T47D (cell line): Measurements from ENCODE around the gene CCDC102A.

DNA sequence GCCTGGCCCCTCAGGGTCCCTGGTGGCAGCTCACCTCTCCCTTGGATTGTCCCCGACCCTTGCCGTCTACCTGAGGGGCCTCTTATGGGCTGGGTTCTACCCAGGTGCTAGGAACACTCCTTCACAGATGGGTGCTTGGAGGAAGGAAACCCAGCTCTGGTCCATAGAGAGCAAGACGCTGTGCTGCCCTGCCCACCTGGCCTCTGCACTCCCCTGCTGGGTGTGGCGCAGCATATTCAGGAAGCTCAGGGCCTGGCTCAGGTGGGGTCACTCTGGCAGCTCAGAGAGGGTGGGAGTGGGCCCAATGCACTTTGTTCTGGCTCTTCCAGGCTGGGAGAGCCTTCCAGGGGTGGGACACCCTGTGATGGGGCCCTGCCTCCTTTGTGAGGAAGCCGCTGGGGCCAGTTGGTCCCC, 12.2 kb downstream of the CX3CL1 start:
- RRBS = no CpG with 5 or more reads among the region's 5 CpGs

DNA sequence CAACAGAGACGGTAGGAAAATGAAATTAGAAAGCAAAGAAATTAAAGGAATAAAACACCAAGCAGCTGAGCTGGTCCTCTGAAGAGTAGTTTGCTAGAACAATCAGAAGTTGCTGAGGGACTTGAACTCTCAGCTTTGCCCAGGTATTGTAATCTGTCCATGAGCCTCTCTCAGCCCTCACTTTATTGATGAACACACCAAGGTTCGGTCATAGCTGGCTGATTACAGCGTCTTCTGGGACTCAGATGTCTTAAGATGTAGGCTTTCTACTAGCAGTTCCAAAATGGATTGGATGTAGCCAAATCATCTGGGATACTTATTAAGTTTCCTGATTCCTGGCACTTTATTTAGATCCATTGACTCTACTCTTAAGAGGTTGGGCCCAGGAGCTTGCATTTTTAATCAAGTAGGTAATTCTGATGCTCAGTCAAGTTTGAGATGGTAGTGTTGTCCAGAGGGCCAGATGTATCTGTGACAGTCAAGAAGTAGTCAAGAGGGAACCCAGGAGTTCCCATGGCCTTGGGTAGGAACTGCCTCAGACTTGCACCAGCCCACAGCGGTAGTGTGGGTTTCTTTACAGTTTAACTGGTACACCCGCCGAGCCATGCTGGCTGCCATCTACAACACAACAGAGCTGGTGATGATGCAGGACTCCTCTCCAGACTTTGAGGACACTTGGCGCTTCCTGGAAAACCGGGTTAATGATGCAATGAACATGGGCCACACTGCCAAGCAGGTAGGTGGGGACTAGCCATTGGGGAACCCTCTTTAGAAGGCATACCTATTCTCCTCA, 3.3 kb upstream of the POLR2C start:
- RRBS = no CpG with 5 or more reads among the region's 8 CpGs

- RRBS = no CpG with 5 or more reads among the region's 1 CpG
These were observed 1.5 kb upstream of the POLR2C start for GRCh38 chr16:57461037-57461236.

- RRBS = no CpG with 5 or more reads among the region's 22 CpGs
These were observed 10.6 kb downstream of the CCDC102A start for GRCh38 chr16:57525579-57526409.

DNA sequence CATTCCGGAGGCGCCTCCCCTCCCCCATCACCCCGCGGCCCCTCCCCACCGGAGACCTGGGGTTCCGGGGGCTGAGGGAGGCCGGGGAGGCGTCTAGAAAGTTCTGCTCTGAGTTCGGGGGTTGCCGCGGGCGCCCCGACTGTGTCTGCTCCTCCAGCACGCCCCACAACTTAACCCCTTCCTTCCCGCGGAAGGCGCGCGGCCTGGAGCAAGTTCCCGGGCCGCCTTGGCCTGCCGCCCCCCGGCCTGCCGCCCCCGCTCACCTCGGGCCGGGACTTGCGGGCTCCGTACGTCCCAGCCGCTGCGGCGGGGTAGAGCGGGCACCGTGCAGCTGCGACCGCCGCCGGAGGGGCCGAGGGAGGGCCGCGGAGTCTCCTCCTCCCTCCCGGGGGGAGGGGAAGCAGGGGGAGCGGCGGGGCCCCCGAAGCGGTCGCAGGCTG, at the start of gene CCDC102A:
TSS of gene CCDC102A (minus strand) at position 335 of the 440 bp plus-strand sequence.
- RRBS = 2% methylated on average over 25 of the region's 48 CpGs

DNA sequence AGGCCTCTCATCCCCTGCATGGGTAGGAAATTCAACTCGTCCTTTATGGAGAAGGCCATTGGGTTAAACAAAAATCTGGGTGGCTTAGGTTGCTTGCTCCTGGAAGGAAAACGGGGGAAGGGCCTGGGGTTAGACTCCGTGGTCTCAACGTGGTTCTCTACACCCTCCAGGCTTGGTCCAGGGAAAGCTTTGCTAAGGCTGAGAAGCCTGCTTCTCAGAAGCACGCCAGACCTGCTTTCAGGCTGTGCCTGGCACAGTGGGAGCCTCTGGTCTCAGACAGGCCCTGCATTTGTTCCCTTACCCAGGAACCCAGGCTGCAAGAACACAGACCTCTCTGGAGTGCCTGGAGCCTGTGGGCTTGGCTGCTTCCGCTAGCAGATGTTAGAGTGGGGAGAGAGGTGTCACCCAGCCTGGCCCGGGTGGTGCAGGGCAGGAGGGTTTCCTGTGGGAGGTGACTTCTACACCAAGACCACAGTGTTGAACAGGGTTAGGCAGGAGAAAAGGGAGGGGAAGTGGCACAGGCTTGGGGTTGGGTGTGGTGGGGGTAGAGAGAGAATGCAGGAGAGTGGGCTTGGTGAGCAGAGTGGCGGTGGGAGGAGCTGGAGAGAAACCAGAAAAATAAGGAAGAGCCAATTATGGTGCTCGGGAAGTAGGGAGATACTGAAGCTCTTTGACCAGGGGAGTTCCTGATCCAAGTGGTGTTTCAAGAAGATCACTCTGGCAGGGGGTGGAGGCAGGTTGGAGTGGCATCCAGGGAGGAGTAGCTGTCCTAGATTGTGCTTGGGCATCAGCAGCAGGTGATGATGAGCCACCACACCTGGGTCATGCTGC, 35.8 kb upstream of the ADGRG1 start:
- RRBS = no CpG with 5 or more reads among the region's 9 CpGs

DNA sequence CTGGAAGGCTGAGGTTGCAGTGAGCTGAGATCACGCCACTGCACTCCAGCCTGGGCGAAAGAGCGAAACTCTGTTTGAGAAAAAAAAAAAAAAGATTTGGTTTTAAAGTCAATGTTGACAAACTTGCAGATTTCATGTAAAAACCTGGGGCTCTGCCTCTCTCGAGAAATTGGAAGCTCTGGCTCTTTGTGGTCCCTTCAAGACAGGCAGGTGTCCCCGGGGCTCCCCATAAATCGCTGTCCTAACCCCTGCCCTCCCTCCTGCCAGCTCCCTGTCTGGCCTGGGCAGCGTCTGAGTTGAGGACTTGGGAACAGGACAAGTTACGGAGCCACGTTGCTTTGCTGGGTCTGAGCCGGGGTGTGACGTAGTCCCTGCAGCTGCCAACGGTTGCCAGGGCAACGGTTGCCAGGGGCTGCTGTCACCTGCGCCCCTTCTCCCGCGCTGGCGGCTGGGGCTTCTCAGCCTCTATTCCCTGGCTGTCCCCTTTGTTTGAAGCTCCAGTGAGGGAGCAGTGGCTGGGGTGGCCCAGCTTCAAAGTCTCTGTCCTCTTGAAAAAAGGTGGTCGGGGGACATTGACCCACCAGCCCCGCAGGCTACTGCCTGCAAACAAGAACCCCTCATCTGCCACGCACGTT, 10.7 kb downstream of the ADGRG1 start:
- RRBS = no CpG with 5 or more reads among the region's 21 CpGs

DNA sequence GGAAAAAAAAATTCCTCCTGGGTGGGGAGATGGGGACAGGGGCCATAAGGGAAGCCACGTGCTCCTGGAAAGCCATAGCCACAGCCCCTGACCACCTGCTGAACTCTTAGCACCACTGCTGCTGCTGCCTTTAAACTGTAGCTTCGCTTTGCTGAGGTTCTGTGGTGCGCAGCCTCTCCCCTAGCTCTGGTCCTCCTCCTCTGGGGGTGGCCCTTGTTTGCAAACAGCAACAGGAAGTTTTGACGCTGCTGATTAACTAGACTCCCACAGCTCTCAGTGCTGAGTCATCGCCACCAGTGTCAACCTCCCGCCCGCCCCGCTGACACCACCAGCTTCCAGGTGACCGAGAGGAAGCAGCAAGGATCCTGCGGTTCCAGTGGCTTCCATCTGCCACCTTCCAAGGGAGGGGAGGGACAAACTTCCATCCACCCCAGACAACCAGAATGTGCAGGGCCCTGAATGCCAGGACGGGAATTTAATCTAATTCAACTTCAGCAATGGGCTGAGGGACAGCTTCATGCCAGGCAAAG, 8.0 kb upstream of the KIFC3 start:
- RRBS = no CpG with 5 or more reads among the region's 11 CpGs

- RRBS = 13% methylated on average over 2 of the region's 6 CpGs
These were observed 61.2 kb upstream of the KIFC3 start for GRCh38 chr16:57863309-57864053.

DNA sequence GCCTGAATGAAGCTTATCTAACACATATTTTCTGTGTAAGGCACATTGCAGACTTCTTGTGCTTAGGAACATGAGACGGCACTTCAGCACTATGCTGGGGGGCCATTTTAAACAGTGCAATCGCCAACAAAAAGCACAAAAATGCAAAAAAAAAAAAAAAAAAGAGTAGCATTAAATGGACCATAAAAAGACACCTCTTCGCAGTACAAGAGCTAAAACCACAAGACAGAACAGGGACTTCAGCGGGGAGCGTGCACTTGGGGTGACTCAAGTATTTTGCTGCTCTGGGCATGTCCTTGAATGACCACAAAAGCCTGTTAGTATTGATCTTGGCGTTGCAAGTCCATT, 79.0 kb downstream of the CNGB1 start:
- RRBS = no CpG with 5 or more reads among the region's 6 CpGs

DNA sequence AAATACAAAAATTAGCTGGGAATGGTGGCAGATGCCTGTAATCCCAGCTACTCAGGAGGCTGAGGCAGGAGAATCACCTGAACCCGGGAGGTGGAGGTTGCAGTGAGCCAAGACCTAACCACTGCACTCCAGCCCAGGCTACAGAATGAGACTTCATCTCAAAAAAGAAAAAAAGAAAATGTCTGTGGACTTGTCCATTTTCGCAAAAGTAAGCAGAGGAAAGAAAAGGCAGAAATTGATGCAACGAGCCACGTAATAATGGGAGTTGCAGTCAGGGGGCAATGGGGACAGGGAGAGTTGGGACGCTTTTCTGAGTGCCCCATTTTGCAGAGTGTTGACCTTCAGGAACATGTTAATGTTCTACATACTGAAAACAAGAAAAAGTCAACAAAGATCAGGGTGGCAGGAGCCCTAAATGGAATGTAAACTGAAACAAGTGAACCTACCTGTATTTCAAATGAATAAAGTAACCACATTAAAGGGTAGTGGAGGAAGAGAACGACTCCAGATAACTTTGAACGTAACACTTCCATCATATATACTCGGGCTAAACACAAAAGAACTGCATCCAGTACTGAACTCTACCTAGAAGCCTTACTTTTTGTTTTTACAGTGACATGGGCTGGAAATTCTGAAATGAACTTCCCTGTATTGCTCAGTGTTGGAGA, 76.4 kb downstream of the CNGB1 start:
- RRBS = no CpG with 5 or more reads among the region's 8 CpGs

DNA sequence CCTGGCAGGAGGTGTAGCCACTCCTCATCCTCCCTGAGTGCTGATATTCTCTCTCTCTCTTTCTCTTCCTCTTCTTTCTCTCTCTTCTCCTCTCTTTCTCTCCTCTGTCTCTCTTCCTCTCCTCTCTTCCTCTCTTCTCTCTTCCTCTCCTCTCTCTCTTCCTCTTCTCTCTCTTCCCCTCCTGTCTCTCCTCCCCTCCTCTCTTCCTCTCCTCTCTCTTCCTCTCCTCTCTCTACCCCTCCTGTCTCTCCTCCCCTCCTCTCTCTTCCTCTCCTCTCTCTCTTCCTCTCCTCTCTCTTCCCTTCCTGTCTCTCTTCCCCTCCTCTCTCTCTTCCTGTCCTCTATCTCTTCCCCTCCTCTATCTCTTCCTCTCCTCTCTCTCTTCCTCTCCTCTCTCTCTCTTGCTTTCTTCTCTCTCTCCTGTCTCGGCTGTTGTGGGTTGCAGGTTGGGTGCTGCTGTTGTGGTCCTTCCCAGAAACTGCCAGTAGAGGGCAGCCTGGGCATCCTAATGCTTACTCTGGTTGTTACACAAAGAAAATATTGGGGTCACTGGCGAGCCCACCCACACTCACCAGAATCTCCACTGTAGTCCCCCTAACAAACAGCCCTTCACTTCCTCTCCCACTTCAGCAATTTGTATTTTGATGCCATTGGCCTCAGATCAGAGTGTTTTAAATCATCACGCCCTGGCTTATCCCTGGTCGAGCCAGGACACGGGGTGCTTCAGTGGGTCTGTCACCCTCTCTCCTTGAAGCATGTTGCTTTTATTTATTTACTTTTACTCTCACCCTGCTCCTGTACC, 5.0 kb upstream of the MMP15 start:
- RRBS = no CpG with 5 or more reads among the region's 5 CpGs

DNA sequence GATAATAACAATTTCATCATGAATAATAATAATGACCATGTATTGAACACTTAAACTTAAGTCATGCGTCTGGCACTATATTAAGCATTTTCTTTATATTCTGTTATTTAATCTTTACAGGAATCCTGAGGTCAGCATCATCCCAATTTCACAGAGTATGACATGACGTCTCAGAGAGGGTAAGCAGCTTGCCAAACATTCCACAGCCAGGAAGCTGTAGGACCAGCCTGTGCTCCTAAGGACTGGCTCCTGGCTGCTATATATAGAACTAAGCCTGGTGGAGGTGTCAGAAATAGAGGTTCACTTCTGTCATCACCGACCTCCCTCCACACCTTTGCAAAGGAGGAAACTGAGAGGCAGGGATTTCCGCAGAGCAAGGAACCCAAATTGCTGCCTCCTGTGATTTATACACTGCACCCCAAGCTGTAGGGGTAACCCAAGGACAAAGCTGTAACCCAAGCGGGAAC, 37.9 kb upstream of the NDRG4 start:
- RRBS = no CpG with 5 or more reads among the region's 5 CpGs

GRCh38 chr16:58586259-58586896, 43.2 kb downstream of the CNOT1 start:
- RRBS = no CpG with 5 or more reads among the region's 8 CpGs

GRCh38 chr16:58792086-58792651, 58.1 kb upstream of the GOT2 start:
- RRBS = no CpG with 5 or more reads among the region's 3 CpGs

GRCh38 chr16:58852323-58852861, 118.3 kb upstream of the GOT2 start:
- RRBS = no CpG with 5 or more reads among the region's 7 CpGs

DNA sequence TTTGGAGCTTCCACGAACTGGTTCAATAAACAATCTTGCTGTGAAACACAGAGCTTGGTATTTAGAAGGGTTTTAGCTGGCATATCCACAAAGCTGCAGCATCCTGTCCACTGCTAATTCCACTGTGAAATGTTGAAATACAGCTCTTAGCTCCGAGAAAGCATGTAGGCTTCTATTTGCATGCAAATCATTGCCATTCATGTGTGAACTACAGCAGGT, 128.4 kb upstream of the GOT2 start:
- RRBS = no CpG with 5 or more reads among the region's 2 CpGs

GRCh38 chr16:59170008-59170477, 435.9 kb upstream of the GOT2 start:
- RRBS = no CpG with 5 or more reads among the region's 3 CpGs

- RRBS = no CpG with 5 or more reads among the region's 1 CpG
These were observed 918.5 kb downstream of the CDH8 start for GRCh38 chr16:61117794-61118148.

DNA sequence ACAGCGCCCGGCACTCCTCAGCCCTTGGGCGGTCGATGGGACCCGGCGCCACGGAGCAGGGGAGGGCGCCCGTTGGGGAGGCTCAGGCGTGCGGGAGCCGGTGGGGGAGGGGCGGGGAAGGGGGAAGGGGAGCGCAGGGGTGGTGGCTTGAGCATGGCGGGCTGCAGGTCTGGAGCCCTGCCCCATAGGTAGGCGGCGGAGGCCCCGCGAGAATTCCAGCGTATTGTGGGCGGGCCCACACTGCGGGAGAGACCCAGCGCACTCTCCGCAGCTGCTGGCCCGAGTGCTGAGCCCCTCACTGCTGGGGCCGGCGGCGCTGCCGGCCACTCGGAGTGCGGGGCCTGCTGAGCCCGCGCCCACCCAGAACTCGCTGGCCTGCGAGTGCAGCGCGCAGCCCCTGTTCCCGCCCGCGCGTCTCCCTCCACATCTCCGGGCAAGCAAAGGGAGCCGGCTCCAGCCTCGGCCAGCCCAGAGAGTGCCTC, 907.5 kb downstream of the CDH8 start:
- RRBS = 11% methylated on average over 13 of the region's 44 CpGs